Measurements from ENCODE around the genes GTF2A1L, FSHR, PSME4 and TSPYL6.

- RRBS, result no CpG with 5 or more reads among the region's 3 CpGs
Measured at GRCh38 chr2:47965048-47965513, 58.8 kb upstream of the FBXO11 start.

GRCh38 chr2:48221713-48222248 is 92.7 kb upstream of the FOXN2 start:
- RRBS, result no CpG with 5 or more reads among the region's 3 CpGs

- RRBS, result no CpG with 5 or more reads among the region's 9 CpGs
Measured at GRCh38 chr2:48313409-48313946, 1.0 kb upstream of the FOXN2 start.

- RRBS, result no CpG with 5 or more reads among the region's 2 CpGs
Measured at GRCh38 chr2:48509806-48510245, 20.1 kb upstream of the STON1 start.

DNA sequence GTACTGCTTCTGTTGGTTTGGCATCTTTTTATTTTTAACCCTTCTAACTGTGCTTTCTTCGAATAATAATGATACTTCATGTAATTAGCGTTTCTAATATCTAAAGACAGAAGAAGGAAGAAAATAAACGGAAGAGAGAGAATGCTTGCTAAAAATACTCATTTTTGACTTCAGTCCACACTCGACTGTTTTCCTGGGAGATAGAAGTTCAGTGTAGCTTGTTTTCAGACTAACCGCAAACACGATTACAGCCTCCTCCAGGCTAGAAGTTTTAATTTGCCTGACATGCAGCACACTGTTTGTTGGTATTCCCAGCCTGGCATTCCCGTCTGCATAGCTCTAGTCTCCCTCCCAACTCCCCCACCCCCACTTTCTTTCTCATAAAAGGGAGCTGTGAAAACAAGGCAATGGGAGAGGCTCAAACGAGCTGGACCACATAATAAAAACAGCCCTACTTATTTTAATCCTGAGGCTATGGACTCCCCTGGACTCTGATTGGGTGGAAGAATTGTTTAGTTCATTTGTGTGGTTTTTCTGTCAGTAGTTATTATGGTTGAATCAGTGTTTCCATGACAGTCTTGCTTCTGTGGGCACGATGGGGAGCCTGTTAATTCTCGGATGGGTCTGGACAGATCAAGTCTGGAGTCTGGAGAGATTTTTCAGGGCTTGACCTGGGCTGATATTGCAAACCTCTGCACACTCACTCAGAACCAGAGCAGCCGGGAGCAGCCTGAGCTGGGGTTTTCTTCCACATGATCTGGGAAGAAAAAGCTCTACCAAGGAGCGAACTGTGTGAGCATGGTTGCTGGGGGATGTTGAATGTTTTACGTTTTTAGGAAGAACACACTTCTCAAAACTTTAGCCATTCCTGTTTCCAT is 1.2 kb downstream of the STON1 start:
- RRBS, result no CpG with 5 or more reads among the region's 13 CpGs

- RRBS, result 31% methylated on average over 1 of the region's 29 CpGs
Measured at GRCh38 chr2:48617521-48617958, at the start of gene GTF2A1L. Gene GTF2A1L, plus strand, starts transcription at chr2:48617856.

GRCh38 chr2:49154273-49154715 is at the start of gene FSHR:
Gene FSHR, minus strand, starts transcription at chr2:49154515.
- RRBS, result no CpG with 5 or more reads among the region's 2 CpGs

DNA sequence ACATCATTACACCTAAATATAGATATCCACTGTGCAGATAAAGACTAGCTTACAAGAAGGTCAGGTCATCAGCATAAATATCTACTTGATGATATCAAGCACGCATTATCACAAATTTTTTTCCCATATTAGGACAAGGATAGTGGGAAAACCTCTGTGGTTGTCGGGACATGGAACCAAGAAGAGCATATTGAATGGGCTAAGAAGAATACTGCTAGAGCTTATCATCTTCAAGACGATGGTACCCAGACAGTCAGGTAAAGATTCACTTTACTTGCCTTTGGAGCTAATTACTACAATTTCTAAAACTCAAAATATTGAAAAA is 25.9 kb downstream of the ERLEC1 start:
- RRBS, result no CpG with 5 or more reads among the region's 3 CpGs

DNA sequence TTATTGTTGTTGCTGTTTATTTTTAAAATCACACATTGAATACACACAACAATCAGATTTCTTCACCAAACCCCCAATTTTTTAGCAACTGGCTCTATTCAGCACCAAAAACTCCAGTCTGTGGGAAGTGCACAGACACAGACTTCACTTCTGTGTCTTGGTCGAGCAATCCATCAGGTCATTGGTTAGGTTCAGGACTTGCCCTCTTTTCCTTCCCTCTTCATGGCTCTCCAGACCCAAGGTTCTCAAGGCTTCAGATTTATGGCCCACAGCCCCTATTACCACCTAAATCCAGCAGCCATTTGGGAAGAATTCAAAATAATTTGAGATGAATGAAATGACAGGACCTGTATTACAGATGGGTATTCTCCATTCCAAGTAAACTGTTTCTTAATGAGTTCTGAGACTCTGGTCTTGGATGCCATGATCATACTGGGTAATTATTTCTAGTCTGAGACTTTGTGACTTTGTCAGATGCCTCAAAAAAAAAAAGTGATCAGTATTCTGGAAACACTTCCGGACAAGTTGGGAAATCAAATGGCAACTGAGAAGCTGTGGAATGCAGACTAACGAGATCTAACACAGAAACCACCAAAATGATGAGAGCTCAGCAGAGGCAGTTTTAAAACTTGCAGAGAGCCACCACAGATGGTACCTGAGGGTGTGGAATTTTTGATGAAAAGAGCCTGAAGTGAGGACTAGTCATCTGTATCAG is 5.3 kb upstream of the GPR75 start:
- RRBS, result no CpG with 5 or more reads among the region's 3 CpGs

GRCh38 chr2:53887702-53888097 is 27.9 kb upstream of the GPR75 start:
- RRBS, result no CpG with 5 or more reads among the region's 5 CpGs

DNA sequence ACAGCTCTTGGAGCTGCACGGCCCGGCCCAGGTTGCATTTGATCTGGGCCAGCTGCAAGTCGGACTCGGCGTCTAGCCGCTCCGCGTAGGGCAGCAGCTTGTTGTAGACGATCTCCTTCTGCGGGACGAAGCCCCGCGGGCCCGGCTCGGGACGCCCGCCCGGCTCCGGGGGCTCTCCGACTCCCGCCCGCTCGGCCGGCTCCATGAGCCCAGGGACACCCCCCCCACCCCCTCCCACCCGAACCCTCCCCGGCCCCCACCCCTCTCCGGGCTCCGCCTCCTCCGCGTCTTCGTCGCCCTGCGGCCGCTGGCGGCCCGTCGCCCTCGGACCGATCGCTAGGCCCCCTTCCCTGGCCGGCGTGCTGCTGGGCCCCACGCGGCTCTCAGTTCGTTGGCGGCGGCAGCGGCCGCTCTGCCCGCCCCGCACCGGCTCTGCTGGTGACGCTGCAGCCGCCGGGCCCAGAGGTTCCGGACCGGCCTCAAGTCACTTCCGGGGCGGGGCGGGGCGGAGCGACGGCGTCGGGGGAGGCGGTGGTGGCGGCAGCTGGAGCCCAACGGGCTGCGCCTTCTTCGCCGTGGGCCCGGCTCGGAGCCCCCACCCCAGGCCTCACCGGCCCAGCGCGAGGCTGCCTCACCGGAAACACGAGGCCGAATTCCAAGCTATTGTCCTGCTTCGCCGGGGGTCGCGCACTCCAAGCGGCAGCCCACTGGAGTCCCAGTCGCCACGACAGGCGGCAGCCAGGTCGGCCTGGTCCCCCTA is at the start of gene PSME4:
TSS of gene PSME4 (minus strand) at position 414 of the 760 bp plus-strand sequence.
- RRBS, result 3% methylated on average over 54 of the region's 88 CpGs

DNA sequence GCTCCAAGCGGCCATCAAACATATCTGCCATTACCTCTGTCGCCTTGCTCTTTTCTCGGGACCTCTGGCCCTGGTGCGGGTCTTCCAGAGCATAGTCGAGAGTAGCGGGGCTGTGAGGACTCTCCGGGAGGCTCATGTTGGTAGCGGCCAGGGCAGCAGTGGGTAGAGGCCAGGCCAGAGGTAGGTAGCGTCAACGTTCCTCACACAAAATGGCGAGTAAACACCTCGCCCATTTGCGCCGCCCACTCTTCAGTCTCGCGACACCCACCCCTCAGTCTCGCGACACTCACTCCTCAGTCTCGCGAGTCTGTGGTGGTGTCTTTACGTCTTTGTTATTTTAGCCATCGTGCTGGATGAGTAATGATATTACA is at the start of gene TSPYL6:
TSS of gene TSPYL6 (minus strand) at position 214 of the 371 bp plus-strand sequence.
- RRBS, result no CpG with 5 or more reads among the region's 22 CpGs

GRCh38 chr2:54290717-54290978 is 34.6 kb upstream of the TSPYL6 start:
- RRBS, result no CpG with 5 or more reads among the region's 6 CpGs

GRCh38 chr2:54370434-54370956 is 39.8 kb downstream of the C2orf73 start:
- RRBS, result no CpG with 5 or more reads among the region's 7 CpGs

- RRBS, result no CpG with 5 or more reads among the region's 5 CpGs
Measured at GRCh38 chr2:54377786-54378038, 47.0 kb downstream of the C2orf73 start.

- RRBS, result no CpG with 5 or more reads among the region's 7 CpGs
Measured at GRCh38 chr2:54409539-54410263, 46.4 kb upstream of the SPTBN1 start.

GRCh38 chr2:54532319-54533061 is 76.4 kb downstream of the SPTBN1 start:
- RRBS, result no CpG with 5 or more reads among the region's 6 CpGs

DNA sequence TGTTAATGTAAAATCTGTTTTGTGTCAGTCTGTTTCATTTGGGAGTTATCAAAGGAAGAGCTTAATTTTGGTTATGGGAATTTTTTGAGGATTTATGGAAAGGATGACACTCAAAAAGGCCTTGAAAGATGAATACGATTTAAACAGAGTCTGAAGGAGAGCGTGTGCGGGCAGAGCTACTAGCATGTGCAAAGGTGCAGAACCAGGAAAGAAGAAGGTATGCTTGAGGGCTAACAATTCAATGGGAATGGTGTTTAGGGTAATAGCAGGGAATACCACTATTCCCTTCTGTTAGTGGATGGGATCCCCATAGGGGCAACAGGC is 105.3 kb upstream of the EML6 start:
- RRBS, result no CpG with 5 or more reads among the region's 3 CpGs

- RRBS, result no CpG with 5 or more reads among the region's 5 CpGs
Measured at GRCh38 chr2:54632435-54632833, 91.0 kb upstream of the EML6 start.

Data from PFSK-1 (cell line).